Mesangial cell (primary cell): ENCODE measurements around the genes GJC1, HIGD1B and HEXIM1.

- RAMPAGE, long total RNA = no peak
Observed at GRCh38 chr17:44828992-44829362, 1.1 kb downstream of the GJC1 start.

DNA sequence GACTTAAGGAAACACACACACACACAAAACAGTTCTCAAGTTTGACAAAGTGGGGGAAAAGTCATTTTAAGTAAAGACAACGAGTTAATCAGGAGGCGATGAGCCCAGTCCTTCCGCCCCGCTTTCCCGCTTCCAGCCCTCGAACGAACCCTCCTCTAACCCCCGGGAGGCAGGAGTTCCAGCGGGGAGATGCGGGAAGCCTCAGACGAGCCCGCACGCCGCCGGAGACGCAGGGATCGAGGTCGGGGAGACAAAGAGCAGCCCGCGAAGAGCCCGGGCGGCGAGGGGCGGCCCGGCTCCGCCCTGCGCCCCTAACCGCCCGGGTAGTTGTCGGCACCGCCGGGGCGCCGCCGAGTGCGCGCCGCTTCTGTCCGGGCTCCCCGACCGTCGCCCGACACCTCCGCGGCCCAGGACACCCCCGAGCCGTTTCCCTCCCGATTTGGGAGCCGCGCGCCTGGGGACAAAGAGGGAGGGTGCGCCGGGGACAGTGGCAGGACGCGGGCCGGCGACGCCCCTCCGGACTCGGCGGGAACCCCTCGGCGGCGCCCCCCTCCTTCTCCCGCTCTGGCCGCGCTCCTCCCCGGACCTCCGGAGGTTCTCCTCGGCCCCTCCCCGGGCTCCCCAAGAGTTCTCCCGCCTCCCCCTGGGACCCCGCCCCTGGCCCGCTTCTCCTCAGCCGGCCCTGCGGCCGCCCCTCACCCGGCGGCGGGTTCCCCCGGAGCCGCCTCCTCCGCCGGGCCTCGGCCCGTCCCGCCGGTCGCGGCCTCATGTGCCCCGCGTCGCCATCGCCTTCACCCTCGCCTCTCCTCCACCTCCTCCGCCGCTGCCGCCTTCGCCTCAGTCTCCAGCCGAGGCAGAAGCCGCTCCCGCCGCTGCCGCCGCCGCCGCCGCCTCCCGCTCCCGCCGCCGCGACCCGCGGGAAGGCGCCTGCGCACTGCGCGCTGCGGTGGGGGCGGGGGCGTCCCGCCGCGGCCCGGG is at the start of gene GJC1:
GJC1 (minus strand) TSS at position 925 of the 978 bp plus-strand sequence.
- RAMPAGE, long total RNA = no peak

DNA sequence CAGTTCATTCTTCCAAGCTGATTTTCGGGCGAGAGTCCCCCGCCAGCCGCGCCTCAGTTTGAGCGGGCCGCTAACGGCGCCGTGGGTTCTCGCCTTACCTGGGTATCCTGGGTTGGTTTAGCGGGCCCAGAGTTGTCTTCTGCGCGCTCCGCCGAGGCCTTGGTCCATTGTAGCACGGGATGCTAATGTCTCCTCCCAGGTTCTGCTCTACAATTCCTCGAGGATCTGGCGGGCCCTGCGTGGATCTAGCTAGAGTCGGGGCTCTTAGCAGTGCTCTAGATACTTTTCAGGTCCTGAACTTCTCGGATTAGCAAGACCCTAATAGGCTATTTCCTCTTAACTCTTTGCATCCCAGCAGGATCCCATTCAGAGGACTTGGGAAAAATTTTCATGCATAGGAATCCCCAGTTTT is 459 bp upstream of the GJC1 start:
- RAMPAGE, long total RNA = no peak

DNA sequence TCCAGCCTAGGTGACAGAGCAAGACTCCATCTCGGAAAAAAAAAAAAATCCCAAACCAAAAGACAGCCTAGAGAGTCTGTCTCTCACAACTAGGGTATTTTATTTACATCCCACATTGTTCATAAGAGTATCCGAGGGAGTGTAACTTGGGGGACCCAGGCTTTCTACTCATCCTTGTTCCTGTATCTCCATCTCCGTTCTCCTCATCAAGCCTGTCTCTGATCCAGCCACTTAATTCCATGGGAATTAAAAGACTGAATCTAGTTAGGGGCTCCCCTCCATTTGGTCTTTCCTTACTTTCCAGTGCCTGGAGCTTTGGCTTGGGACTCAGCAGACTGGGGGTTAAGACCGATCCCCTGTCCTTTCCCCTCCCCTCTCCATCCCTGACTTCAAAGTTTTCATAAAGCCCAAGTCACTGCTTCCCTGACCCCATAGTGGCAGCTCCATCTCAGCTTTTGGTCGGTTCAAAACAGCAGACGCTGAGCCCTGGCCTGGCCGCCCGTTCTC is 1.7 kb upstream of the HIGD1B start:
- RAMPAGE, long total RNA = no peak

- RAMPAGE, long total RNA = no peak
Observed at GRCh38 chr17:44847488-44848021, at the start of gene HIGD1B. HIGD1B (plus strand) TSS chr17:44847883.

- RAMPAGE, long total RNA = no peak
Observed at GRCh38 chr17:44848048-44848852, 567 bp downstream of the HIGD1B start.

DNA sequence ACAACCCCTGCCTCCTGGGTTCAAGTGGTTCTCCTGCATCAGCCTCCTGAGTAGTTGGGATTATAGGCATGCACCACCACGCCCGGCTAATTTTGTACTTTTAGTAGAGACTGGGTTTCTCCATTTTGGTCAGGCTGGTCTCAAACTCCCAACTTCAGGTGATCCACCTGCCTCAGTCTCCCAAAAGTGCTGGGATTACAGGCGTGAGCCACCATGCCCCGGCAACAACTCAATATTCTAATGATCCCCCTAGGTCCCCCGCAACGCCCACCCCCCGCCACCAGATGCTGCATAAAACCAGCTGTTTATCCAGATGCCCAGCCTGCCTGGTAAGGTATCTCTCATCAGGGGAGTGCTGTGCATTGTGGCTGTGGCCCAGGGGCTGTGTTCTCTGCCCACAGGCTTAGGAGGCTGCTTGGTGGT is 1.2 kb downstream of the HIGD1B start:
- RAMPAGE, long total RNA = no peak

- RAMPAGE, long total RNA = no peak
Observed at GRCh38 chr17:44900887-44901263, 1.3 kb downstream of the CCDC103 start.

GRCh38 chr17:44905366-44906010 is 6.0 kb downstream of the CCDC103 start:
- RAMPAGE, long total RNA = no peak

GRCh38 chr17:45052291-45052666 is 847 bp upstream of the DCAKD start:
- RAMPAGE, long total RNA = no peak

GRCh38 chr17:45092863-45093555 is 31.9 kb downstream of the NMT1 start:
- RAMPAGE, long total RNA = no peak

DNA sequence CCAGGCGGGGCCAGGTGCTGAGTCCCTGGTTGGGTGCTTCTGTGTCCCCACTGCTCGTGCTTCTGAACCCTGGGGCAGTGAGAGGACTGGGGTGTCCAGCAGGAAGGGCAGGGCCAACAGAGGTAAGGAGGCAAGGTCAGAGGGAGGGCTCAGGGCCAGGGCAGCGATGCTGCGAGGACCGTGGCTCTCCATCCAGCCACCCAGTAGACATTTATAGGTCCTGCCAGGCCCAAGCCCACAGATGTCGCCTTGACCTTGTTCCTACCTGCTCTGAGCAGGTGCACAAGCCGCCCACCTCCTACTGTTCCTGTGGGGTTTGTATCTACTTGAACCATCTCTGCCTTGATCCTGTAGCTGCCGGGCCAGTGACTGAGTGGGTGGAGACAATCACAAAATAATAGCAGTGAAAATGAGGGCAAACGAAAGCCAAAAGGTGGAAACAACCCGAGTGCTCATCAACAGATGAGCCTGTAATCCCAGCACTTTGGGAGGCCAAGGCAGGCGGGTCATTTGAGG is 7.8 kb downstream of the PLCD3 start:
- RAMPAGE, long total RNA = no peak

DNA sequence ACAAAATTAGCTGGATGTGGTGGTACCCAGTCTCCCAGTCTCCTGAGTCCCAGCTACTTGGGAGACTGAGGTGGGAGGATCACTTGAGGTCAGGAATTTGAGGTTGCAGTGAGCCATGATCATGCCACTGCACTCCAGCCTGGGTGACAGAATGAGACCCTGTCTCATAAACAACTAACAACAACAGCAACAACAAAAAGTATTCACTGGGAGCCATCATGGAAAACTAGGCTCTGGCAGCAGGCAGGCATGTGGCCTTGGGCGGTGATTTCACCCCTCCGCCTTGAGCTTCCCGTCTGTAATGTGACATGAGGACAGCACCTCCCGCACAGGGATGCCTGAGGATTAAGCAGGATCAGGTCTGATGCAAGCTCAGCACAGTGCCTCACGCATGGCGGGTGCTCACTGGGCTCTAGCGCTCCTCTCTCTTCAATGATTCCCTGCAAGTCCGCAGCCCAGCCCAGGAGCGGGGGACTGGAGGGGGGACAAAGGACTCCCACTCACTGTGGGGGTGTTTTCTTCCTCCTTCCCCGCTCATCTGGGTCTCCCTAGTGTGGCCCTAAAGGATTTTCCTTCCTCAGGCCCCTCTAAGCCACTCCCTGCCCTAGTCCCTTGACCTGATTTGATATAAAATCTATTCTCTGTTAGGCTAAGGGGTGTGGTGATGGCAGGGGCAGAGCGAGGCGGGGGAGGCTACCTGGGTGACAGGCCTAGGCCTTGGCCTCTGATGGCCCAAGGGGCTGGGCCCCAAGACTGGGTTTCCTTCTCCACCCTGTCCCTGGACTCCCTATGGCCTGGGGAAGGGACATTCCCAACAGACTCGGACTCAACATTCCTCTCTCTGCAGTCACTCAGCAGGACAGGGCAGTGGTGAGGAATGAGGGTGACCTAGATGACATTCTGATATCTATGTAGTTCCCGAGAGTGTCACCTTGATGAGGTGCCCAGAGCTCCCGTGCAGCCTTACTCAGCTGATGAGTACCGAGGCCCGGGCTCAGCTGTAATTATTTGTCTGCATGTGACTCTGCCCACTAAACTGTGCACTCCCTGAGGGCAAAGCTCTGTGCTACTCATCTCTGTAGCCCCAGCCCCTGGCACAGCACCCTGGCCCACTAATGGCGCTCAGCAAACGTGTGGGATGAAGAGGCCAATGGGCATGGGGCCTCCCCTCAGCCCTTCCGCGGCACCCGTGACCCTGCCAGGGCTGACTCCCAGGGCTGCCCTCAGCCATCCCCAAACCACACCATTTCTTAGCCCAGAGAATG is 2.6 kb downstream of the PLCD3 start:
- RAMPAGE, long total RNA = no peak

DNA sequence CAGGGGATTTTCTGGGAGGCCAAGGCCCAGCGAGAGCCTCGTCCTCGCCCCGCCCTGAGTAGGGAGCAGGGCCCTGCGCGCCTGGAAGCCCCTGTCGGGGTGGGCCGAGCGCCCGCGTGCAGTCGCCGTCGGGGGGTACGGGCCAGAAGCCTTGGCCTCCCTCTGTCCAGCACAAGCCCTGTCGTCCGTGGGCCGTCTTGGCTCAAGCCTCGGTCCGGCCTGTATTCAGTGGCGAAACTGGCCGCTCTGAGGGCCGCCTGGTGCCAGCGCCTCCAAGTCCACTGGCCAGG is 3.6 kb upstream of the HEXIM1 start:
- RAMPAGE, long total RNA = no peak

DNA sequence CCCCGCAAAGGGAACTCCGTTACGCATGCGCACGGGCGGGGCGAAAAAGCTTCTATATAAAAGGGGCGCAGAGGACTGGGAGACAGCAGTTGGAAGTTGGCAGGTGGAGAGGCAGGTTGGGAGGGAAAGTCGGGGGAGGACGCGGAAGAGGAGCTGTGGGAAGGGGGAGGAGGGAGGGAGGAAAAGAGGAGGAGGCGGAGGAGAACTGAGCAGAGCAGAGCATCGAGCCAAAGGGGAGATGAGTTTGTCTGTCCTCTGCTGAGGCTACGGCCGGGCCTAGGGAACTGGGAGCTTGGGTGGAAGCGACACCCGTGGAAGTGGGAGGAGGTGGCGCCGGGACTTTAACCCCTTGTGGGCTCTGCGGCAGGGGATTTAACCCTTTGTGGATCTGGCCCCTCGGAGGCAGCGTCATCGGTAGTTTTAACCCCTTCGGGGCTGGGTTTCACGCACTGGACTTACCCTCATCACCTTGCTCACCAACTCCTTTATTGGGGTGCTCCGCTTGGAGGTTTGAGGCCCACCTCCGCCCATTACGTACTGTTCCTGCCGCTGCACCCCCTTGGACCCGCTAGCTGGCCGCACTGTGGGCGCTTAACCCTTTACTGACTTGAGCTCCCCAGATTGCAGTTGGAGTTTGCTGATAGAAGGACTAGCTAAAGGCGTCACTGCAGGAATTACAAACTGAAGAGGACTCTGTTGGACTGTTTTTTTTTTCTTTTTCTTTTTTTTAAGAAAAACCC is at the start of gene HEXIM1:
HEXIM1 (plus strand) TSS at position 85 of the 740 bp plus-strand sequence.
- RAMPAGE, long total RNA = start-site peak on the plus strand centred at position 69 of the sequence, 35 bp wide, 24 reads; start-site peak on the plus strand centred at position 264 of the sequence, 113 bp wide, 14 reads

DNA sequence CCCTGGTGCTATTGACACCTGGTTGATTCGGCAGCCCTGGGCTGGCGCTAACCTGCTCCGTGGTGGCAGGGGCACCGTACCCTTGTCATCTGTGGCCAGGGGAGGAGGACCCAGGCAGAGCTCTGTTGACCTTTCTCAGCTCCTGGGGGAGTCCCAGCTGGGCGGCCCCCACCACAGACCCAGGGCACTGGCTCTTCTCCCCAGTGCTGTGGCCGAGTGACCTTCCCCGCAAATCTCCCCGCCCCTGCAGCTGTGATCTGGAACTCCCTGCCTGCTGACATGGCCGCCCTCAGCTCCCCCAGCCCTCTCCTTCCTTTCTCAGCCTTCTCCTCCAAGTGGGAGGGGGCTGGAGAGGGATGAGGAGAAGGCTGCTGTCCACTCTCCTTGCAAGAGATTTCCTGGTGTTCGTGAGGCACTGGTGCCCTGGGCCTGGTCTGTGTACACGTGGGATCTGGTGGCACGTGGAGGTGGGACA is 8.0 kb downstream of the FMNL1 start:
- RAMPAGE, long total RNA = no peak

DNA sequence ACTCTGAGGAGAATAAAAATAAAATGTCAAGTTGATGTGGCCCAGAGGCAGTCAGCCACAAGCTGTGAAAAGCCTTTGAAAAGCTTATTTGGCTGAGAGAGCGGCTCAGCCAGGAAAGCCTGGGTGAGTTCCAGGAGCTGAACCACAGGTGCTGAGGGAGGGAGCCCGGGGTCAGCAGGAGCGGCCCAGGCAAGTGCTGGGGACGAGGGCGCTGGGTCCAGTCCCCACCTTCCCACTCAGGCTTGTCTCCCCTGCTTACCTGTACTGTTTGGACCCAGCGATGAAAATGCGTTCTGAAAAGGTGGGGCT is 27.0 kb upstream of the SPATA32 start:
- RAMPAGE, long total RNA = no peak

DNA sequence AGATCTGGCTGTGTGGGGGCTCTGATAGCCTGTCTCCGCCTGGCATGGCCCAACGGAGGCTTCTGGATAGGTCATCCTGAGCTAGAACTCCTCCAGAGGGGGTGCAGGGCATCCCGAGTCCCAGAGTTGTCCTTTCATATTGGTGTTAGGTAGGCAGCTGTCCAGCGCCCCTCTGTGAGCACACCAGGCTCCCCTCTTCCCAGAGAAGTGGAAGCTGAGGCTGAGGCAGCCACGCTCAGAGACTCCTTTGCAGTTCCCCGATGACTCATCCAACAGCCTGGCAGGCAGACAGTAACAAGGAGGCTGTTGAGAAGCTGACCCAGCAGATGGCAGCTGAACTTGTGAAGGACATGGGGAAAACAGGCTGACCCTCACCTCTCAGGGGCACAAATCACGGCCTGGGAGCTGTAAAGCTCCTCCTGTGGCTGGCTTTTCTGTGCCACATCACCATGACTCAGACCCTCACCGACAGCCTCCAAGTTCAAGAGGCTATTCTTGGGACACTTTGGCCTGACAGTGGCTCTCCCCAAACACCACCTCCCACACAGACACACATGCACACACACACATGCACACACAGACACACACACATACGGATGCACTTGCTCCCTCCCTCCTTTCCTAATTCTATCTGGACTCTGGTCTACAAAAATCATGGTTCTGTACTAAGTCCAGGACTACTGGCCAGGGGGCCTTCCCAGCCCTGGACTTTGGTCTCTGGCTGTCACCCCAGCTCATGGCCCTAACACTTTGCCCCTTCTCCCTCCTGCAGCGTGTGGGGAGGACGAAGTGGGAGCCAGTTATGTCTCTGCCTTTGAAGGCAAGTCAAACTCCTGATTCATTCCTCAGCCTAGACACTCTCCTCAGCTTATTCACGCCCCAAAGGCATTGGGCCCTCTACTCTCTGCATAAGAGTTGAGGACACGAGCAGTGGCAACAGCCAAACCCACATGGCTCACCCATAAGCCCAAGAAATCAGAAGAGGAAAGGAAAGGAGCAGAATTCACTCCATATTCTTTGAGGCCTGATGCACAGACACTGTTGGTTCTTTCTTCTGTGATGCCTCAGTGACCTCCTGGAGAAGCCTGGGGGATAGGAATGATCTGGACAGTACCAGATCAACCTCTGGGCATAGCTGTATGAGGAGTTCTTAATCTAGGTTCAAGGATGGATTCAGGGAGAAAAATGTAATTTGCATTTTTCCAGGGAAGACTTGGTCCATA is 23.1 kb downstream of the MAP3K14 start:
- RAMPAGE, long total RNA = no peak

DNA sequence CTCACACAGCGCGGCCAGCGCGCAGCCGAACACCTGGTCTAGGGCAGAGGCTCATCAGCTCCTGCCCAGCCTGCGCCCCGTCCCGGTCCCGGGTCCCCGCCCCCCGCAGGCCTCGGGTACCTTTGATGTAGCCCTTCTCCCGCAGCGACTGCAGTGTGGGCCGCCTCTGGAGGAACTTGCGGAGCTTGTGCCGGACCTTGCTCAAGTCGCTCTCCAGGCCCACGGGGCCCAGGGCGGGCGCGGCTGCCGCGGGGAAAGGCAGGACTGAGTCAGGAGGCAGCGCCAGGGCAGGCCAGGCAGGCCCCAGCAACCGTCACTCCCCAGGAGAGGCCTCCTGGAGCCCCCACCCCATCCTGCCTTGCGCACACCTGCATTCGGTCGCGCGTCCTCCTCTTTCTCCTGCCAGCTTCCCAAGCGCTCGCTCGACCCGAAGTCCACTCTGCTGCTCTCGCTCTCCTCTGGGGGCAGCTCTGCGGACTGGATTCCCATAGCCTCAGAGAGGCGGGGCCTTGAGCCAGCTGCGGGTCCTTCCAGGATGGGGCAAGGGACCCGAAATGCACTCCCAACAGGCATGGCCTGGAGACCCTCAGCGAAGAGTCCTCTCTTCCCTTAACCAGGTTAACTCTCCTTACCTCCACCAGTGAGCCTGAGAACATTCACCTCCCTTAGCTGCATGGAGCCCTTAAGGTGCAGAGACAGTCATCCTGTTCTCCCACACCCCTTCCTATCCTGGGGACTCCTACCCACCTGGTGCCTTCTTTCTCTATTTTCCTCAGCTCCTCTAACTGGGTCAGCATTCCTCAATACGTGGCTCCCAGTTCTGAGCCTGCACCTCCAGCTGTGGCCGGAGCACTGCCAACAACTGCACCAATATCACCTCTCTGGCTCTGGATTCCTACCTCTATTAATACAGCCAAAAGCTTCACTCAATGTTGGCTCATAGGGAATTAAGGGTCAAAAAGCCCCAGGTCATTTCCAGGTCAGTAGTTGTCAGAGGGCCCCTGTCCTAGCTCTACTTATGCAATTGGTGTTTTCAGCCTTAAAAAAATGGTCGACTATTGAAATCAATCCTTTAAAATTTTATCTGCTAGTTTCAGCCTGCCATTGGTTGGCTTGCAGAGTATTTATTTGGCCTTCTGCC is 35.8 kb downstream of the ARHGAP27 start:
- RAMPAGE, long total RNA = no peak

DNA sequence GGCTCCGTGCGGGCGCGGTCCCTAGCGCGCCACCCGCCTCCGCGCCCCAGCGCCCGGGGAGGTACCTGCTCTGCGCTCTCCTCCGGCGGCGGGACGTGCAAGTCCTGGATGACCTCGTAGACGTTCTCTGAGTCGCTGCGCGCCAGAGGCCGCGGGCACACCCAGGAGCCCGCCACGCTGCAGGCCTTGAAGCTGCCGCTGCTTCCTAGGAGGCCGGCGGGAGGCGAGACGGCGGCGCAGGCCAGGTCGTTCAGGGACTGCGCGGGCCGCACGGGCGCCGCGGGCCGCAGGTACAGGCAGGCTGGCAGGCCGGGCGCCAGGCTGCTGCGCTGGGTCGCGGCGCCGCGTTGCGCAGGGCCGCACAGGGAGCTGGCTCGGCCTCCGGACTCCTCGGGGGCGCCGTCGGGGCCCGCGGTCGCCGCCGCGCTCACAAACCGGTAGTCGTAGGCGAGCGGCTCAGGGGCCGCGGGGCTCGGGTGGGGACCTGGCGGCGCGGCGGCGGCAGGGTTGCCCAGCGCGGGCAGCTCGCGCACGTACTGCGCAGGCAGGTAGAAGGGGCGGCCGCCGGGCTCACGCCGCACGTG is 3.0 kb downstream of the ARHGAP27 start:
- RAMPAGE, long total RNA = no peak